ENCODE measurements around the gene RBBP5.

GRCh38 chr1:204409459-204410458, 1.9 kb downstream of the PPP1R15B start:
- PRO-cap = no peak

DNA sequence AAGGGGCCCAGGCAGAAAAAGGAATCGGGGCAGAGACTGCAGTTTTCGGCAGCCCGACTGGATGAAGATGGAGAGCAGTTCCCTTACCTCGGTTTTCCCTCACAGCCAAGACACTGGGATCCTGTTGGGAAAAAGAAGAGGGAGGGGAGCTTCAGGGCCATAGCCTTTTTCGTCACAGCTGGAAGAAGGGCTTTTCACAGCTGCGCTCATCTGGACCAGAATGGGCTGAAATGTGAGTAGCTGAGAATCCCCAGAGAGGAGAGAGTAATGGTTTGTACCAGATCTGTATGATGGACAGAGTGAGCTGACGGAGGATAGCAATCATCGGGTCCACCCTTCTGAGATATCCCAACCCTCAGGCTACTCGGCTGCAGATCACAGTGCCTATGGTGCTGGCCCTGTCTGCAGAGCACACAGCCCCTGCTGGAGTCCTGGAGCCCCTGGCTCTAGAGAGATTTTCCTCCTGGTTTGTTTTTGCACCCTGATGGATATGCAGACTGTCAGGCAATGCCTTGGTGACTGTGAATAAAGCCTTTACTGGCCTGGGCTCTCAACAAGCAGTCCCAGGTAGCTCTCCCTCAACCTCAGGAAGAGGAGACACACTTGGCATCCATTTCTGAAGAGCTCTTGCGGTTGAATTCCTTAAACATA, 37.5 kb downstream of the PIK3C2B start:
- PRO-cap = no peak

DNA sequence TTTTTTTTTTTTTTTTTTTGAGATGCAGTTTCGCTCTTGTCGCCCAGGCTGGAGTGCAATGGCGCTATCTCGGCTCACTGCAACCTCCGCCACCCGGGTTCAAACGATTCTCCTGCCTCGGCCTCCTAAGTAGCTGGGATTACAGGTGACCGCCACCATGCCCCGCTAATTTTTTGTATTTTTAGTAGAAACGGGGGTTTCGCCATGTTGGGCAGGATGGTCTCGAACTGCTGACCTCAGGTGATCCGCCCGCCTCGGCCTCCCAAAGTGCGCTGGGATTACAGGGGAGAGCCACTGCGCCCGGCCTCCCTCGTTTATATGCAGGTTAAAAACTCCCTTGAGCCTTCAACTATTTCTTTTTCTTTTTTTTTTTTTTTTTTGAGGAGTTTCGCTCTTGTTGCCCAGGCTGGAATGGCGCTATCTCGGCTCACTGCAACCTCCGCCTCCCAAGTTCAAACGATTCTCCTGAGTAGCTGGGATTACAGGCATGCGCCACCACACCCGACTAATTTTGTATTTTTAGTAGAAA, 816 bp upstream of the MDM4 start:
- PRO-cap = unidirectional peak, plus-strand start at position 455 of the sequence

- PRO-cap = no peak
Observed at GRCh38 chr1:204521101-204521693, 5.0 kb downstream of the MDM4 start.

- PRO-cap = no peak
Observed at GRCh38 chr1:204544375-204544814, 28.2 kb downstream of the MDM4 start.

- PRO-cap = no peak
Observed at GRCh38 chr1:204550618-204551401, 34.6 kb downstream of the MDM4 start.

GRCh38 chr1:204551593-204552048, 35.4 kb downstream of the MDM4 start:
- PRO-cap = no peak

DNA sequence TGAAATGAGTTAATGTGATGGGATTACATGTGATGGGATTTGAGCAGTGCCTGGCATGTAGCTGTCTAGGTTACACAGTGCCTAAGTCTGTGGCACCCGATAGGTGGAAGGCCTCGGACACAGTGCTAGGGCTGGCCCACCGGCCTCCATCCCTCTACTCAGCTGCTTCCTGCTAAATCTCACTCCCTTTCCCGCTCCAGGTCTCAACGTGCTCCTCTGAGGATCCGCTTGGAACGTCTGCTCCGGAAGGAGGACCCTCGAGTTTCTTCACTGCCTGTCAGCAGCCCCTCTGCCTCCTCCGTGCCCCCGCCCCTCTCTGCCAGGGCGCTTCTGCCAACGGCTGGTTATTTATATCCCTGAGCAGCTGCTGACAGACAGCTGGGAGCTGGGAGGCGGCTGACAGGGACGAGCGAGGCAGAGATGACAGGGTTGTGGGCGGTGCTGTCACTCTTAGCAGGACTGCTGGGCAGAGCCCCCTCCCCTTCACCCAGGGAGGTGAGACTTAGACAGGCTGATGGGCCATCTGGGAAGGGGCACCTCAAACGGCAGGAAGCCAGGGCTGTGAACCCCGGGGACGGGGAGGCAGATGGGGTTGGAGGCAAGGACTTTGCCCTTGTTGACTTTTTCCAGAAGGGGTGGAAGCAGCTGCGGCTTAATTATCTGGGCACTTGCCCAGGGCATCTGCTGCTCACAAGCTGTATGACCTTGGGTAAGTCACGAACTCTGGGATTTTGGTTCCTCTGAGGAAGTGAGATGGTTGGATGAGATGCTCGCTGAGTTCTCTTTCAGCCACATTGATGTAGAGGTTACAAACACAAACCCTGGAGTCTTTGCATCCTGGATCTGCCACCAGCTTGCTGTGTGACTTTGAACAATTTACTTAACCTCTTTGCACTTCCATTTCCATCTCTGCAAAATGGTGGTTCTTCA, 26.7 kb upstream of the LRRN2 start:
- PRO-cap = no peak

DNA sequence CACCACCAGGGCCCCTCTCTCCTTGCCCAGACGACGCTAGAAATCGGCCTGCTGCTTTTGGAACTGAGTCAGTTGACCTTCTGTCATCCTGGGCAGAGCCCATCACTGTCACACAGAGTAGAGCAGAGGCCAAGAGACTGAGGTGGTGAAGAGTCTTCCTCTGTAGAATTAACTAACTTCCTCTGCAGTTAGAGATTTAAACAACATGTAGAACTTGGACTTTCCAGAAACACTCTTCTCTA, 83.5 kb upstream of the CNTN2 start:
- PRO-cap = no peak

DNA sequence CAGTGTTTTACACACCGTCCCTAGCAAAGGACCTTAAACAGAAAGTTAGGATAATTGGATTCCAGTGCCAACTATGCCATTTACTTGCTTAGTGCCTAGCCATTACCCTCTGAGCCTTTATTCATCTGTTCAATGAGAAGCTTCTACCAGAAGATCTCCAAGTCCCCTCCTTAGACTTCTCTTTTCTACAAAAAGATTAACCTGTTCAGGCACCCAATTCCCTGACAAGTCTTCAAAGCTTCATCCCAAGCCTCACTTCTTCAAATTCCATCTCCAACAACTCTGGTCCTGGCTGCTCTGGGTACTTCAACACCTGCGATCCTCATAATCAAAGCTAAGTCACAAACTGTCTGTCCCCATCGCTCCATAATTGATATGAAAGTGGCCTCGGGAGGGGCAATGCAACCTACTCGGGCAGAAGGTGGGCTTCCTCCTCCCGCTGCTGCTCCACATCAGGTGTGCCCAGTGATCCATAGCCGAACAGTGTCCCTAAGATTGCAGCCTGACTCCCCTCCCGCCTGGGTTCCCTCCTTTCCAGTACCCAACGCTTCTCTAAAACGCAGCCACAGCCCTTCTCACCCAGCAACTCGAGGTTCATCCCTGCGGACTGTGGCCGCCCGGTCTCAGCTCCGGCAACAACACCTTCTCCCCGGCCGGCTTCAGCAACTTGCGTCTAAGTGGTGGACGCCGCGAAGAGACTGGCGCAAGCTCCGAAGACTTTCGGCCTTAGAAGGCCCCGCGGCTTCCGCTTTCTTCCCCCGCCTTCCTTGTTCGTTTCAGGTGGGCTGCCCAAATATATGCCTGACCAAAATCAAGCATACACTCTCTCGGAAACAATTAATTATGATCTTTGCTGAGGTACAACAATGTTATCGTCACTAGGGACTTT, at the start of gene RBBP5:
Gene RBBP5 (minus strand): TSS at position 703 of the 889 bp plus-strand sequence.
- PRO-cap = unidirectional peak, minus-strand start at position 700 of the sequence; bidirectional peak, plus-strand start outside the sequence, minus-strand start at position 740 of the sequence

DNA sequence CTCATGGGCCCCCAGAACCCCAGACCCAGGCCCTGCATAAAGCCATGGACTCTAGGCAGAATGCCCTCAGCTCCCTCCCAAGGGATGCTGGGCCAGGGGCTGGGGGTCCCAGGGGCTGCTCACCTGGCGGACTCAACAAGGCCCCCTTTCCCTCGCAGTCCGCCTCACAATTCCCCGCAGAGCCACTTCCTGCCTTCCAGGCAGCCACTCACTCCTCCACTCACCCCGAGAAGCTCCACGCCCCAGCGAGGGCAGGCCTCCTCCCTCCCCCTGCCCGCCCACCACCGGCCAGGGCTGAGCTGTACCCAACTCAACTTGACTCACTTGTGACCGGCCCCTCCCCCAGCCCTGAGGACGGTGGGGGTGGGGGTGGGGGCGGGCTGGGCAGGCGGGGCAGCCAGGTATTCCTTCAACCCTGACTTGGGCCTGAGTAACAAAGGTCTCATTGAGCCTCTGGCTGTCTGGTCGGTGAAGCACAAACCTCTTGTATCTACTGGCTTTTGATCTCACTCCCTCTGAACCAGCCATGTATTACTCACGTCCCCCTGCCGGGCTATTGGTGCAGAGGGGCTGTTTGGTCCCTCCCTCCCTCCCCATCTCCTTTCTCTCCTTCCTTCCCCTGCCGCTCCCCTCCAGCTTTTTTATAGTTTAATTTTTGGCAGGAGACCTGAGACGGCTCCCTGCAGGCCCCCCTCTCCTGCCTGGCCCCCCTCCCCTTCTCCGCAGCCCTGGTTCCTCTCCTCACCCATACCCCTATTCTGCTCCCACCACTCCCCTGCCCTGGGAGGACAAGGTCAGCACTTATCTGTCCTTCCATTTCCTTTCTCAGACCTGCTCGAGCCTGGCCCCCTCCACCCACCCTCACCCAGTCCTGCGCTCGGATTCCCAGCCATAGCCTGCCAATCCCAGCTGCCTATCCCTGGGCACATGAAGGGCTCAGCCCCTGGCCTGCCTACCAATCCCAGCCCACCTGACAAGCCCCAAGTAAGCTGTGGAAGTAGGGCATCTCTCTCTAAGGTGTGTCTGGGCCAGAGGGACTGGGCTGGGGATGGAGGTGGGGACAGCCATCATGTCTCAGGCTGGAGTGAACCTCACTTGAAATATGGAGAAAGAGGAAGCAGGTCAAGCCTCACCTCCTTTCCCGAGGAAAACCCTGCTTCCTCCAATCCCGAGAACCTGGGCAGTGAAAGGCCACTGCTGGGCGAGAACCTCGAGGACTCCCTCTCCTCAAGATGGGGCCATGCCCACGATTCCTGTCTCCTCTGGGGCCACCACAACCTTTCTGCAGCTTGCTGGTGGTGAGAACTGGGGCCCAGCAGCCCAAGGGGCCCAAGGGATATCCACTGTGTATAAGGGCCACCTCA, 5.6 kb downstream of the BLACAT1 start:
- PRO-cap = bidirectional peak, plus-strand start at position 448 of the sequence, minus-strand start at position 502 of the sequence; bidirectional peak, plus-strand start at position 1,031 of the sequence, minus-strand start at position 825 of the sequence

GRCh38 chr1:205528812-205529745, 24.6 kb downstream of the CDK18 start:
- PRO-cap = unidirectional peak, plus-strand start at chr1:205529152

- PRO-cap = no peak
Observed at GRCh38 chr1:205633288-205633930, 1.6 kb upstream of the ELK4 start.

GRCh38 chr1:205748822-205749646, 948 bp downstream of the NUCKS1 start:
- PRO-cap = bidirectional peak, plus-strand start at chr1:205749507, minus-strand start at chr1:205749311

DNA sequence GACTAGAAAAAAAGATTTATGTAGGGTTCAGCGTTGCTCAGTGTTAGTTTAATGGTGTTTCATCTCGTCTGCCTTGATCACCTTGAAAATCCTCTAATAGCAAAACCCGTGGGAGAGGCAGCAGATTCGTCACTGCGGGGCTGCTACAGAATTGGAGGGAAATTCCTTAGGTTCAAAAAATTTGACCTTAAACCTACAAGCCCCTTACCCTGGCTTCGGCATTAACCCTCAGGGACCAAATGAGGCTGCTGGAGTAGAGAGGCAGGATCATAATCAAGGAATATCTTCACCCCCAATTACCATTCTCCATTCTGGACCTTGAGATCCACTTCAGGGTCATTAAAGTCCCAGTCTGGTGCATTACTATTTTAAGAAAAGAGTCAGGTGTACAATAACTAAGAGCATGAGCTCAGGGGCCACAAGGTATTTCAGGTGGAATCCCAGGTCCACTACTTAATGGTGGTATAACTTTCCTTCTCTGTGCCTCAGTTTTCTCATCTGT, 561 bp upstream of the NUCKS1 start:
- PRO-cap = bidirectional peak, plus-strand start at position 239 of the sequence, minus-strand start at position 164 of the sequence

DNA sequence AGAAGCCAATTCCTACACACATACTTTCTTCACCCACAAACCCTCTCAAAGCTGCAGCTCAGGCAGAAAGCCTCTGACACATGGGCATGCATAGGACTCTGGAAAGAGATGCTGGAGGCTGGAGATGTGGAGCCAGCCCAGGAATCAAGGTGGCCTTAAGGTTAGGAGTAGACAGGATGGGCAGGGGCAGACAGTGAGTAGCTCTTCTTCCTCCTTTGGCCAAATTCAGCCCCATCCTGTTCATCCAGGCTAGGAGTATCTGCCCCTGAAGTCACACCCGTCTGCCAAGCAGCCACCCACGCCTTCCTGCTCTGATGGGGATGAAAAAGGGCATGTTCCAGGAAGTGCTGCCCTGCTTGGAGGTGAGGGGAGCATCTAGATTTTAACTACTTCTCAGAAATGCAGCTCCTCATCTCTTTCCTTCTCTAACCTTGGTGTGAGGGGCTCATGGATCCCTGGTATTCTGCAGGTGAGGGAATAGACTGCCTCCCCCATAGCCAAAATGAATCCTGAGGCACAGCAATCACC, 7.7 kb downstream of the SLC41A1 start:
- PRO-cap = no peak

DNA sequence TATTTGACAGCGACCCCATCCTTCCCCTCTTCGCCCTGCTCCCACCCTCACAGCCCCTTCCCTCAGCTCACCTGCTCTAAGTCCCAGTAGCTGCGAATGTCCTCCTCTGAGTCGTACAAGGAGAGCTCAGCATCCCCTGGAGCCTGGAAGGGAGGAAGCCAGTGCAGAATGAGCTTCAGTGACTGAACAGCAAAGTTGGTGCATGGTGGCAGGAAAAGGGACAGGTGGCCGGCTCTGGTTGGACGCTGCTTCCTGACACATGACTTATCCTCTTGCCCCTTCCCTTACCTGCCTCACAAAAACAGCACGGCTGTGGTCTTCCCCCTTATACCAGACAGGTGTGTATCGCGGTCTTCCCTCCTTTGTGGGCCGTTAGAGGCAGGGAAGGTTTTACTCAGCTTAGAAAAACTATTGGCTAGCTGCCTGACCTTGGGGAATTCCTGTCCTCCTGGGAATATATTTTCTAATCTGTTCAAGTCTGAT, 26.0 kb downstream of the SLC26A9 start:
- PRO-cap = no peak

DNA sequence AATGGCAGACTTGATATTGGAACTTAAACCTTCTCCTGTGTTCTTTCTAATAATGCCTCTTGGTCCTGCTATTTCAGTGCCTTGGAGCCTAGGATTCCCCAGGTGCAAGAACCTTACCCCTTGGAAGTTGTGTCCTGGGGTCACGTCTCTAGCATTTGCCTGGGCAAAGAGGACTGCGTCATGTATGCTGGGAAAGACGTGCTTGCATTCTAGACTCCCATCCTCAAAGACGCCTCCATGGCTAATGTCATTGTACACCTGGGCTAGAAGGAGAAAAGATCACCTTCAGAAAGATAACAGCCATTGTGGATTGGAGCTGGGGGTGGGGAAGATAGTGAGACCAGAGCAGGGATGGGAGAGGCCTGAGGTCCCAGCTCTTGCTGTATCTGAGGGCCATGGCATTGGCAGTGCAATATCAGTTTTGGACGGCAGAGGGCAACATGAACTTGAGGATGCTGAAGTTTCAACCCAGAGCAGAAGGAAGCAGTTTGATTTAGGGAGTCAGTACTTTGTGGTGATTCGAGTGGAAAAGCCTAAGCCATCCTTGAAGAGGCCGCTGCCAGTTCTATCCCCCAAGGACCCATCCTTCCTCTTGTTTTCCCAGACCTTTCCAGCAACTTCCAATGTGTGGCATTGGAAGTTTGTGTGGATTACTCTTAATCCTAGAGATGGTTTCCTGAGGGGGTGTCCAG, 24.4 kb downstream of the SLC26A9 start:
- PRO-cap = no peak

DNA sequence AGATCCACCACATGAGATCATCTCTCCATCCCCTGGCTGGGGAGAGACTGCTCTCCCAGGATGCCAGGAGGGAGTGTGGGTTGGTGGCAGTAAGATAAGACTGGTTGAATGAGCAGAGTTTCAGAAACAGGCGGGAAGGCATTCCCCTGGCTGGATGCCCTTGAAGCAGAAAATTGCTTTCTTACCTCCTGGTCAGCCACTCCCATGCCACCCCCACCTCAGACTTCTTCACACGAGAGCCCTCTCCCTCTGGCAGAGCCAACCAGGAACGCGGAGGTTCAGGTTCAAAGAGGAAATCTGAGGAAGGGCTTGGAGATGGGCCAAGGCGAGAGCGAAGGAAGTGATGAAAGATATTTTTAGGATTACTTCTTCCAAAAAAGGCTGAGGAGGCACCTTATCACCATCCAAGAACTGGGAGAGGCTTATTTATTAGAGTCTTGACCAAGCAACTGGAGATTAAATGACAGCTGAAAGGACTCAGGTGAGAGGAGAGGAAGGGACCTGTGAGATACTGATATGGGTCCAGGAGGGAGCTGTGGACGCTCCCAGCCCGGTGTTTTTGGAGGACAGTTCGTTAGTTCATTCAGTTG, 18.8 kb upstream of the SLC26A9 start:
- PRO-cap = no peak

DNA sequence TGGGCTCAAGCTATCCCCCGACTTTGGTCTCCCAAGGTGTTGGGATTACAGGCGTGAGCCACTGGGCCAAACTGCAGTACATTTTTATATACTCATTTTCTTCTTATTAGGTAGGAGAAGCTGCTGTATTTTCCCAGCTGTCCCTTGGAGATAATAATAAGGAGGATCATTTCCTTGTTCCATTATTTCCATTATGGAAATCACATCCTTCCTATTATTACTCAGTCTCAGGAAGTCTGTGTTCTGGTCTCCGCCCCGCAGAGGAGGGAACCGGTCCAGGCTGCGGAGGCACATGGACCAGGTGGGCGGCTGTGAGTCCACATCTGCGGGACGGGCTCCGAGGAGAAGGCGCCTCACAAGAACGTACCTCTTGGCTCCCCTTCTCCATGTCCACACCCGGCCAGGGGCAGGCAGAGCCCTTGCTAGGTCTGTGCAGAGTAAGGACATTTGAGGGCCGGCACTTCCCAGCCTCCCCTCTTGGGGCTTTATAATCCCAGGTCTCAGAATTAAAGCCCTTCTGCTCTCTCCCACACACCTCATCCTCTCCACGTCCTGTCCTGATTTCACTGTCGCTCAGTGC, 14.6 kb downstream of the RAB7B start:
- PRO-cap = no peak